UCH-1 (cell line): ENCODE measurements around a stretch of chr16.

GRCh38 chr16:31701548-31702078, 11.4 kb upstream of the KRBOX5 start:
- RRBS: no CpG with 5 or more reads among the region's 3 CpGs

DNA sequence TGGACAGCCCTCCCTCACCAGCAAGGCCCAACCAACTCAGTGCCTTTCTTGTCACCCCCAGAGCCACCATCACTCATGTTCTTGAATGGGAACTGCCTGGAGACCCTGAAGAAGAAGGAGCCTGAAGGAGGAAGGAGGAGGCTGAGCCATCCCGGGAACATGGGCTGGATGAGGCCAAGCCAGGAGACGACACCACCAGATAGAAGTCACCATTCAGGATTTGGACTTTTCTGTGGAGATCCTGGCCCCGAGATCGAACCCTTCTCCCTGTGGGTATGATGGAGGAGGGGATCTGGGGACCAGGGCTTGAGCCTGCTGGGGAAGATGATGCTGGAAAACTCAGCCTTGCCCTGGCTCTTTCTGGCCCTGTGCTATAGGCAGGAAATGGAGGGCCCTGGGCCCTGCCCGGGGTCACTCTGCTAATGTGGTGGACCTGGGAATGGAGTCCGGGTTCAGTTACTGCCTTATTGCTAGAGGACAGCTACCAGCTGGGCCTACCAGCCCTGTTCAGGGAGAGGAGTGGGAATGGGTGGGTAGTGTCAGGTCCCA, 9.9 kb upstream of the KRBOX5 start:
- RRBS: 100% methylated on average over 1 of the region's 6 CpGs

GRCh38 chr16:31712134-31712348, 1.0 kb upstream of the KRBOX5 start:
- RRBS: no CpG with 5 or more reads among the region's 2 CpGs

DNA sequence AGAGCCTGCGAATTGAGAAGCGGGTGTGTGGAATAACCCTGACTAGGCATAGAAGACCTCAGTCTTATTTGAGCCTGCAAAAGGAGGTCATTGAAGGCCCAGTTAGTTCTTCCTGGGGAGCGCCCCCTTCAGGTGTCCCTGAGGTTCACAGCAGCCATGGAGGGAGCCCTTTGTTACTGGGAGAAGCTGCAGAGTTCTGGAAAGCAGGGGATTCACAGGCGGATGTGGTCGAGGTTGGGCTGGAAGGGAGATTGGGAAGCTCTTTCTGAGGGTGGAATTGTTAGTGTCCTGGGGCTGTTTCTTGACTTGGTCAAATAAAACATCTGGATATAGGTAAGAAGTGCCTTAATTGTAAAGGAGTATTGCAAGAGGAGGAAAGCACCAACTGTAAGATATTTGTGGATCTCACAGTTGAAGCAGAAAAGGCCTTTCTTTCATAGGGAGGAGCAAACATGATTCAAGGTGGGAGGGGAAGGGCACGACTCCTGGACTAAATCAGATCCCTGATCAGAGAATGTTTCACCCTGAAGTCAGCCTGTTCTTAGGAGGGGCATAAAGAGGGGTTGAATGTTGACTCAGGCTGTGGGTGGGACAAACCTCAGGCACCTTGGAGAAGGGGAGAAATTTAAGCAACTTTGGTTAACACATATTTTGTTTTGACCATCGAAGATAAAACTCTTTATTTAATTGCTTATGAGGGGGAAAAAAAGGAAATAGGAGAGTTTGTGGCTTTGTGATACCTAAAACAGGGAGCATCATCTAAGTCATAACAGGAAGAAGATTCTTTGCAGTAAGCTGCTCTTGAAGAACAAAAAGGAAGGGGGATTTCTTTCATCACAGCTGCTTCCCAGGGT, 1.8 kb downstream of the KRBOX5 start:
- RRBS: no CpG with 5 or more reads among the region's 7 CpGs

DNA sequence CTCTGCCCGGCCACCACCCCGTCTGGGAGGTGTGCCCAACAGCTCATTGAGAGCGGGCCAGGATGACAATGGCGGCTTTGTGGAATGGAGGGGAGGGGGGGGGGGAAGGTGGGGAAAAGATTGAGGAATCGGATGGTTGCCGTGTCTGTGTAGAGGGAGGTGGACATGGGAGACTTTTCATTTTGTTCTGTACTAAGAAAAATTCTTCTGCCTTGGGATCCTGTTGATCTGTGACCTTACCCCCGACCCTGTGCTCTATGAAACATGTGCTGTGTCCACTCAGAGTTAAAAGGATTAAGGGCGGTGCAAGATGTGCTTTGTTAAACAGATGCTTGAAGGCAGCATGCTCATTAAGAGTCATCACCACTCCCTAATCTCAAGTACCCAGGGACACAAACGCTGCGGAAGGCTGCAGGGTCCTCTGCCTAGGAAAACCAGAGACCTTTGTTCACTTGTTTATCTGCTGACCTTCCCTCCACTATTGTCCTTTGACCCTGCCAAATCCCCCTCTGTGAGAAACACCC, 36.7 kb upstream of the ZNF267 start:
- RRBS: no CpG with 5 or more reads among the region's 10 CpGs

DNA sequence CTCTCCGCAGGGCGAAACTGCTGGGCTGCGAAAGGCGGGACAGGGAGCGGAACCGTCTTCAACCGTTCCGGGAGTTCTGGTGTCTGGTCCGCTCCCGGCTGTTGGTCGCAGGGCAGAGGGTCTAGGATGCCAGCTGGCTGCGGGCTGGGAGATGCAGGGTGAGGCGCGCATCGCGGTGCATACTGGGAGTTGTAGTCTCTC, 138 bp downstream of the TP53TG3 start:
- RRBS: no CpG with 5 or more reads among the region's 16 CpGs

GRCh38 chr16:34050119-34050318, 590.6 kb downstream of the TP53TG3F start:
- RRBS: no CpG with 5 or more reads among the region's 27 CpGs

GRCh38 chr16:35505972-35506662, 2046.7 kb downstream of the TP53TG3F start:
- RRBS: no CpG with 5 or more reads among the region's 41 CpGs

DNA sequence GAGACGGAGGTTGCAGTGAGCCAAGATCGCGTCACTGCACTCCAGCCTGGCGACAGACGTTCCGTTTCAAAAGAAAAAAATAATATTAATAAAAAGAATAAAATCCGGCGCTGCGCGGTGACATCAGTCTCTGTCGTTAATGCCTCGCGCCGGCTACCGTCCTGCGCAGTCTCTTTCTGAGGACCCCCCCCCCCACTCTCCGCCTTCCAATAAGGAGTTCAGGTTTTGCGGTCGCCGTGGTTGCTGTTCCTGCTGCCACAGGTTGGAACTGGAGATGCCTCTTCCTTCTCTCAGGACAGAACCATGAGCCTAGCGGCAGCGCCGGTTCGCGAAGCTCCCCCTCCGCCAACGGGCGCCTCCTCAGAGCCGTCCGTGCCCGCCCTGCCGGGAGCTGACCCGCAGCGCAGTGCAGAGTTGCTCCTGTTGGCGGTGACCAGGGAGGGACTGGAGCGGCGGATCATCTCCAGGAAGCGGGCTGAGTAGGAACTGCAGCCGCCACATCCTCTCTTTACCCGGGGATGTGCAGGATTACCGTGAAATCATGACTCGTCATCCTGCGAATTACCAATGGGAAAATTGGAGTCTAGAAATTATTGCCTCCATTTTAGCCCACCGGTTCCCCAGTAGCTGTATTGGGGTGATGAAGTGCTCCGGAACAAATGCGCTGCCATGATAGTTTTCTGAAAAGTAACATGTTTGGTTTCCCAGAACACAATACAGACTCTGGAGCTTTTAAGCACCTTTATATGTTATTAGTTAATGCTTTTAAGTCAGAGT, 2093.5 kb downstream of the TP53TG3F start:
- RRBS: 55% methylated on average over 18 of the region's 46 CpGs

DNA sequence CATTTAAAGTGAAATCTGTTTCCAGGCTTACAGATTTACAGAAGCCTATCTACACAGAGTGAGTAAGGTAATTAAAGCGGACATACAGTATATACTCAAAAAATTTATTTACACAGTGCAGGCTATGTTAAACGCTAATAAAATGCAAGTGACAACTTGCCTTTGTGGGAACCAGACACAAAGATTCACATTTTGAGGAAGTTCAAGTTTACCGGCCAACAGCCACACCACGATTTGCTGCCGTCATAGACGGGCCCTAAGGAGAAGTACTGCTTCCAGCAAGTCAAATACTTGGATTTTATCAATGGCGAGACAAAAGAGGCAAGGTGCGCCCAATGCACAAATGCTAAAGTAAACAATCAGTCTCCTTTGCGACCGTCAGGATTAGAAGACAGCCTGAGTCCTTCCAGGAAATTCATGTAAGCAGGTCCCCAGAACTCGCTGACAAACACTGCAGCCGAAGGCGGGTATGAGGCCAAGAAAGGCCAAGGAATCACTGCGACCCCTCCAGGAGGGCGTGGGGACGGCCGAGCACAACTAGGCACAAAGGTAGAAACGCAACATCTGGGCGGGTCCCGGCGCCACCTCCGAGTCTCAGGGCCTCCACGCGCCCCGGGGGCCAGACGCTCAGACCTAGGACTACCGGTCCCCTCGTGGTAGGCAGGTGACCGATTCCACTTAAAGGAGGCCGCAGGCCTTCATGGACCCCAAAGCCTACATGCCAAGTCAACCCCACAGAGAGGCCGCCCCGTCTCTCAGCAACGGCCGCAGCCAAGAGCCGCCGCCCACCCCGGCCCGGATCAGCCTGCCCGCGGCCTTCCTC, 613 bp downstream of the VPS35 start:
- RRBS: 5% methylated on average over 6 of the region's 40 CpGs

DNA sequence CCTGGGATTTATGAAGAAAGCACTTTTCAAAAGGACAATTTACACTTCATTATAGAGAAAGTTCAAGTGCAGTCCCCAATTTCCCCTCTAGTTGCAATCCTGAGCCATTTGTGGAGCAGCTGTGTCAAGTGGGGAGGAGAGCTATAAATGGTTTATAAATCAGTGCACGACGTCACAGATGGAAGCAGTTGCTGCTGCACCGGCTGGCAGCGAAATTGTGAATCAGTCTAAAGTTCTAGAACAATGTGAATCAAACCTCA, 26.6 kb upstream of the C16orf87 start:
- RRBS: no CpG with 5 or more reads among the region's 4 CpGs

DNA sequence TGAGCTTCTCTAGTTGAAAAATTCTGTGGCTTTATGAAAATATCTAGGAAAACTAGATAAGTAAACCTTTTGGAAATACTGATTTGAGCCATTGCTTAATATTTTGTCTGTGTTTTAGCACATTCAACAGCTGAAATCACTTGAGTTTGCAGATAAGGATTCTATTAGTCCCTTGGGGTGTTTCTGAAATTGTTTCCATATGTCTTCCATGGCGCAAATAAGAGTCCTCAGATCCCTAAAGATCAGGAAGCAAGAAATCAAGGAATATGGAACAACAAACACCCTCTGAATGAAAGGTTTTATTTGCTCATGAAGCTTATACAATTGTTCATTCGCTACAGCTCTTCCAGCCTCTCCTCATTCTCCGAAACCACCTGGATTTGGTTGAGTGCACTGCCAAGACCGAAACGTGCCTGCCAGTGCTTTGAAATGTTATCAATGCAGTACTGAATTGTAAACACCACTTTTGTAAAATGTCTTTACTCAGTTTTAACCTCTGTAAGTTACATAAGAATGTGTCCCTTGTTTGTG, 7.8 kb upstream of the GPT2 start:
- RRBS: no CpG with 5 or more reads among the region's 5 CpGs

DNA sequence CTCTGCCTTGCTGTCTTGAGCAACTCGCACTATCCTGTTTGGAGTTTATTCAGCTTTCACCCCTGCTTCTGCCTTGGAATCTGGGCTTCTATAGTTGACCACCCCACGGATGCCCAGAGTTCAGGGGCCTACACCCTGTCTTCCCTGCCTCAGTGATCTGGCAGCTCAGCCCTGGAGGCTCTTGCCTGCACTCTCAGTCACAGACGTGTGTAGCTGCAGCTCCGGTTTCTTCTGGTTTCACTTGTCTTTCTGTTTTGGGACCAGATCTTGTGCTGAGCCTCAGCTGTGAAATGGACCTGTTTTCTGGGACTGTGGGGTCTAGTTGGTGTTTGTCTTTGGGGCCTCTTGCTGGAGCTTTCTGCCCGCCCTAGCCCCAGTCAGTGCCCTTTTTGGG, 5.8 kb downstream of the GPT2 start:
- RRBS: no CpG with 5 or more reads among the region's 5 CpGs

- RRBS: no CpG with 5 or more reads among the region's 11 CpGs
Observed at GRCh38 chr16:46903369-46904139, 19.4 kb downstream of the GPT2 start.

GRCh38 chr16:46920695-46921033, 36.5 kb downstream of the GPT2 start:
- RRBS: no CpG with 5 or more reads among the region's 4 CpGs

DNA sequence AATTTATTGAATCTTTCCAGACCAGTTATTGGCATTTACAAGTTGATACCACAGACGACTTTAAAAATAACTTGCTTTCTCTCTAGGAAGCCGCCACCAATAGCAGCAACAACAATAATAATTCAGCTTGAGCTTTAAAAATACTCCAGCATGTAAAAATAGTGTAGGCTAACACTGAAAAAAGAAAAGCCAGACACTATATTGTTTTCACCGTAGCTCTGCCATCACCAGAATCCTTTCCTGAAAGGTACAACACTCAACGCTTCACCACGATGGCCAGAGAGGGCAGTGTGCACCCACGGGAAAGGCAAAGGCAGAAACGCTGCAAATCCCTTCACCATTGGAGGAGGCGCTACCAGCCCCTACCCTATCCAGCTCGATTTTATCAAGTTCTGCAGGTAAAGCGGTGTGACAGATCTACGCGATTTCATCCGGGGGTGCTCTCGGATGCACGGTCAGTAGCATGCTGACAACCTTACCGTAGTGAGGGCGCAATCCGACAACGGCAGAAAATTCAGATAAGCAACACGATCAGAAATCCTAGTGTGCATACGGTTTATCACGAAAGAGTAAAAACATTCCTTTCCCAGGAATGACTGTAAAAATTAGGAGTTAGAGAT, 2.1 kb downstream of the NETO2 start:
- RRBS: no CpG with 5 or more reads among the region's 22 CpGs

DNA sequence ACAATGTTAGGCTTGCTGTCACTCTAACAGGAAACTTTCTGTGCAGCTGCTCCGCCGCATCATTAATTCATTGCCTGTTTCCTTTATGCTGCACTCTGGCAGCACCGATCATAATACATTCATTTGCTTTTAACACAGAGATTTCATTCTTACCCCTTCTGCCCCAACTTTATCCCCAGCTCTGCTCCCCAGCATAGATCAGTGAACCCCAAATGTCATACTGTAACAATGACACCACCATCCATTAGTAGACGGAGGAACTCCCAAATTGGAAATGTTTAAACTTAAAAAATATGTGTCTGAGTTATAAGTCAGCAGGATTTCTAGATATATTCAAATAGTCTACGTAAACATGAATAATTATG, 110.2 kb downstream of the ABCC12 start:
- RRBS: no CpG with 5 or more reads among the region's 5 CpGs

DNA sequence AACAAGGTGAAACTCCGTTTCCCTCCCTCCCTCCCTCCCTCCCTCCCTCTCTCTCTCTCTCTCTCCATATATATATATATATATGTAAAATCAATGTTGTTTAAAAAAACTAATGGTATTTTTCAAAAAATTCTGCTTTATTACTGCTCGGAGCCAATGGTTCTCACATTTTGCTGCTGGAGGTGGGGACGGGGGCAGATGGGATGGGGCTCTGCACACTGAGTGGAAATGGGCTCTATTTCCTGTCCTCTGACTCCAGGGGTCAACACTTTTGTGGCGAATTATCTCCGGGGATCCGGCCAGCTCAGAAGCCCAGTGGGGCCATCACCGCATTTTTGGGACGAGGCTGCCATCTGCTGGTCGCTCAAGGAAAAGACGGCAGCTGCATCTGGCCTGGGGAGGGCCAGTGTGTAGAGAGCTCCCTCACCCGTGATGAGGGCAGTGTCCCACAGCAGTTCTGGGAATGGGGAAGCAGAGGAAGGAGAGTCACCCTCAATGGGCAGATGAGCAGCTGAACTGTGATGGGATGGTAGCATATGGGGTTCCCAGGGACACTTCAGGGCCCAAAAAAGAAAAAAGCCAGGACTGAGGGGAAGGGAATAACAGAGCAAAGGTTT, 9.0 kb upstream of the ABCC12 start:
- RRBS: no CpG with 5 or more reads among the region's 11 CpGs

GRCh38 chr16:48165889-48166576, 10.2 kb upstream of the ABCC12 start:
- RRBS: no CpG with 5 or more reads among the region's 3 CpGs

DNA sequence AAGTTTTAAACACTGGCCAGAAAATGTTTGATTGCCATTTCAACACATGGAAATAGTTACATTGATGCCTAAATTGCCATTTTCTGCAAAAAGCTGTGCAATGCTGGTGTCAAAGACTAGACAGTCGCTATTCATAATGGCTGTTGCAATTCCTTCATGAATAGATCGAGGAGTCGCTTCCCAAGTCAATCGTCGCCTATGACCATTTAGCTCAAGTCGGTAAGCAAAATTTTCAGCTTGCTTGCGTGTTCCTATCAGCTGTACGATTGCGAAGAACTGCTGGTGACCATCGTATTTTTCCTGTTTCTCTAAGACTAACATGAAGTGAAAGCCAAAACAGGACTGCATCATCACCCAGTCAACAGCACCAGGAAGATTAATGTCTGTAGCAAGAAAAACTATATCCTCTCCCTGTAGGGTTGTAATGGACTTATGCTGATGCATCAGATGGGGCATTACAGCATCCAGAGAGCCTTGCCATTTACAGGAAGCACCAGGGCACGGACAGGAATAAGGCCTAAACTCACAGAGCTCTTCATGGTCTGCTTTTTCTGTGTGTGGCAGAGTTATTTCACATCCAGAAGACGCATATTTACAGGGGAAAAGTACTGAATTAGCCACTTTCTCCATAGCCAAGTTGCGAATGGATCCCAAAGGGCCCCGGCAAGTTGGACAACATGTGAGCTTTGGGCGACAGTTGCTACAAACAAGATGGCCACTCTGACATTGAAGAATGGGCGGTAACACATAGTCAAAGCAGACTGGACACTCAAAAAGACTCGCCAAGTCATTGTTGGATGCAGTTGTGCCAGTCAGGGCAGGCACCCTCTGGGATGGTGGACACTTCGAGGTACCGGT, 23.4 kb downstream of the SIAH1 start:
- RRBS: no CpG with 5 or more reads among the region's 19 CpGs